ENCODE results near the genes TAS2R39, CASP2, CLCN1 and OR2A5.

- PRO-cap: no peak
- RAMPAGE, long total RNA: no peak
- RRBS: no CpG with 5 or more reads among the region's 3 CpGs
Measured at GRCh38 chr7:143014957-143015494, 11.9 kb downstream of the OR9A2 start.

DNA sequence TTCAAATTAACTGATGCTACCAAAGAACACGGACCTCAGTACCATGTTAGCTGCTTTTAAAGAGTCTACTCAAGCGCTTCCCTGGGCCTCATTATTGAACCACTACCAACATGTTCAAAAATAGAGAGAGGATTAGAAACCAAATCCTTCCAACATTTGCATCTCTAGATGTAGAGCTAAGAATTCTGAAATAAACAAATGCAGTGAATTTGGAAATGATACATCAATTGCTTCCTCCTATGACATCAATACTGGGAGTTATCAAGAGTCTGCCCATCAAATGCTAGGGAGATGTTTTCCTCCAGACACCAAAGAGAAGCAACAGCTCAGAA, at the start of gene TAS2R39:
Gene TAS2R39 (plus strand): TSS at position 281 of the 332 bp plus-strand sequence.
- PRO-cap: no peak
- RAMPAGE, long total RNA: no peak
- RRBS: no CpG with 5 or more reads among the region's 2 CpGs

- PRO-cap: no peak
- RAMPAGE, long total RNA: no peak
- RRBS: no CpG with 5 or more reads among the region's 10 CpGs
Measured at GRCh38 chr7:143268607-143269769, 5.7 kb downstream of the GSTK1 start.

DNA sequence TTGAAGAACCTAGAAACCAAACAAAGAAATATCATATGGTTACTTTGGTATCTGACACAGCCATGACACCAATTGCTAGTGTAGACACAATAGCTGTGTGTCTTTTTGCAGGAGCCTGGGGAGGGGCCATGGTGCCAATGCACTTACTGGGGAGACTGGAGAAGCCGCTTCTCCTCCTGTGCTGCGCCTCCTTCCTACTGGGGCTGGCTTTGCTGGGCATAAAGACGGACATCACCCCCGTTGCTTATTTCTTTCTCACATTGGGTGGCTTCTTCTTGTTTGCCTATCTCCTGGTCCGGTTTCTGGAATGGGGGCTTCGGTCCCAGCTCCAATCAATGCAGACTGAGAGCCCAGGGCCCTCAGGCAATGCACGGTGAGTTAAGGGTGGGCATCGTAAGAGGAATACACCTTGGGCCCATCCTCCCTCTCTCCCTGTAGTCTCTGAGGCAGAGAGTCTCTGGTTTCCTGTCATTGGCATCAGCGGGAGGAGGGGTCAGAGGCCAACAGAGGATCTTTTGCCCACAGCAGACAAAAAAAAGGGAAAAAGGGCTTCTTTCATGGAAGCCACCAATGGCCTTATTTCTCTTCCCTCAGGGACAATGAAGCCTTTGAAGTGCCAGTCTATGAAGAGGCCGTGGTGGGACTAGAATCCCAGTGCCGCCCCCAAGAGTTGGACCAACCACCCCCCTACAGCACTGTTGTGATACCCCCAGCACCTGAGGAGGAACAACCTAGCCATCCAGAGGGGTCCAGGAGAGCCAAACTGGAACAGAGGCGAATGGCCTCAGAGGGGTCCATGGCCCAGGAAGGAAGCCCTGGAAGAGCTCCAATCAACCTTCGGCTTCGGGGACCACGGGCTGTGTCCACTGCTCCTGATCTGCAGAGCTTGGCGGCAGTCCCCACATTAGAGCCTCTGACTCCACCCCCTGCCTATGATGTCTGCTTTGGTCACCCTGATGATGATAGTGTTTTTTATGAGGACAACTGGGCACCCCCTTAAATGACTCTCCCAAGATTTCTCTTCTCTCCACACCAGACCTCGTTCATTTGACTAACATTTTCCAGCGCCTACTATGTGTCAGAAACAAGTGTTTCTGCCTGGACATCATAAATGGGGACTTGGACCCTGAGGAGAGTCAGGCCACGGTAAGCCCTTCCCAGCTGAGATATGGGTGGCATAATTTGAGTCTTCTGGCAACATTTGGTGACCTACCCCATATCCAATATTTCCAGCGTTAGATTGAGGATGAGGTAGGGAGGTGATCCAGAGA, 1.5 kb downstream of the TMEM139 start:
- PRO-cap: no peak
- RAMPAGE, long total RNA: no peak
- RRBS: no CpG with 5 or more reads among the region's 20 CpGs

GRCh38 chr7:143287447-143287948, 653 bp upstream of the CASP2 start:
- PRO-cap: no peak
- RAMPAGE, long total RNA: no peak
- RRBS: 45% methylated on average over 5 of the region's 16 CpGs

GRCh38 chr7:143288132-143288497, at the start of gene CASP2:
Gene CASP2, plus strand, starts transcription at chr7:143288351.
- PRO-cap: bidirectional peak, plus-strand start at chr7:143288445, minus-strand start at chr7:143288007
- RAMPAGE, long total RNA: no peak
- RRBS: 0% methylated on average over 10 of the region's 42 CpGs

DNA sequence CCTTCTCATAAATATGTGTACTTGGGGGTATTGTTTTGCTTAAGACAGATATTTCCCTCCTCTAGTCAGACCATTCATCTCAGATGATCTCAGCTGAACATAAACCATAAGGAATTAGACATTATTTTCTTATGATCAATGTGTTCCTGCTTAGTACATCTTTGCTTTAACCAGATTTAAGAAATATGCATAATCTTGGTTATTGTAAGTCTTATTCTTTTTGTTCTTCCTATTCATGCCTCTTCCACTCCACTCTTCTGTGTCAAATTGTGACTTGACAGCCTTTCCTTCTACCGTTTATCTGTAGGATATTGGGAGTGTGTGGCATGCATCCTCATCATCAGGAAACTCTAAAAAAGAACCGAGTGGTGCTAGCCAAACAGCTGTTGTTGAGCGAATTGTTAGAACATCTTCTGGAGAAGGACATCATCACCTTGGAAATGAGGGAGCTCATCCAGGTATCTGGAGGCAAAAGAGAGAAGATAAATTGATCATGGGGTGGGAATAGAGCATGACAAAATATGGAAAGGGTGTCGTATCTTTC, 3.2 kb downstream of the CASP2 start:
- PRO-cap: no peak
- RAMPAGE, long total RNA: no peak
- RRBS: no CpG with 5 or more reads among the region's 4 CpGs

- PRO-cap: no peak
- RAMPAGE, long total RNA: no peak
- RRBS: no CpG with 5 or more reads among the region's 5 CpGs
Measured at GRCh38 chr7:143316007-143316215, at the start of gene CLCN1. Gene CLCN1, plus strand, starts transcription at chr7:143316111.

DNA sequence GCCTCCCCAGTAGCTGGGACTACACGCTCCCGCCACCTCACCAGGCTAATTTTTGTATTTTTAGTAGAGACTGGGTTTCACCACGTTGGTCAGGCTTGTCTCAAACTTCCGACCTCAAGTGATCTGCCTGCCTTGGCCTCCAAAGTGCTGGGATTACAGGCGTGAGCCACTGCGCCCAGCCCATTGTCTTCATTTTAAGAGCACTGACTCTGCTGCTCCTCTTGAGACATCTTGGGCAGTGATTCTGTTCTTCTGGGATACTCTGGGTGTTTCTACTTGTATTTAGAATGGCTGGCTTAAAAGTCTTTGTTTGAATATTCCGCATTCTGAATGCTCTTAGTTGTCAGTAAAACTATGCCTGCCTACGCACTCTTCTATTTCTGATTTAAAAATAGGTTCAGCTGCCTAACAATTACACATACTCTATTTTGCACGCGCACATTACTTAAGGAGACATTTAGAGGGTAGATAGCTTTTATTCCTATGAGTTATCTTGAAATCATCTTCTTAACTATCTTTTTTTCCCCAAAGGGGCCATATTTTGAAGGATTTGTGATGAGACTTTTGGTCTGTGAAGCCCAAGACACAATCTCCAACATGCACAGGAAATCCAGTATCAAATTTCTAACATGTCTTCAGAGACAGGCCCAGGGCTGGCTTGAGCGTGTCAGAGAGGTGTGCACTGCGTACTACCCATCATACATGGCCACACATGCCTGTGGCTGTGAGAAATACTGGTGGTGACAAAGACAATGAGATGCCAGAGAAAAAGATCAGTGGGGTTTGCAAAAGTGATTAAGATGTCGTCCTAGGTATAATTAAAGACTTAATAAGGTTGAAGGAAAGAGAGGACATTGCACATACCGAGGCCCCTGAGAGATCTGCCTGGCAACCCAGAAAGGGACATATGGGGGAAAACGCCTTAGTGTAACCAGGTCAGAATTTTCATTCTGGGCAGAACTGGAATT, 2.2 kb upstream of the ZYX start:
- PRO-cap: no peak
- RAMPAGE, long total RNA: no peak
- RRBS: no CpG with 5 or more reads among the region's 15 CpGs

DNA sequence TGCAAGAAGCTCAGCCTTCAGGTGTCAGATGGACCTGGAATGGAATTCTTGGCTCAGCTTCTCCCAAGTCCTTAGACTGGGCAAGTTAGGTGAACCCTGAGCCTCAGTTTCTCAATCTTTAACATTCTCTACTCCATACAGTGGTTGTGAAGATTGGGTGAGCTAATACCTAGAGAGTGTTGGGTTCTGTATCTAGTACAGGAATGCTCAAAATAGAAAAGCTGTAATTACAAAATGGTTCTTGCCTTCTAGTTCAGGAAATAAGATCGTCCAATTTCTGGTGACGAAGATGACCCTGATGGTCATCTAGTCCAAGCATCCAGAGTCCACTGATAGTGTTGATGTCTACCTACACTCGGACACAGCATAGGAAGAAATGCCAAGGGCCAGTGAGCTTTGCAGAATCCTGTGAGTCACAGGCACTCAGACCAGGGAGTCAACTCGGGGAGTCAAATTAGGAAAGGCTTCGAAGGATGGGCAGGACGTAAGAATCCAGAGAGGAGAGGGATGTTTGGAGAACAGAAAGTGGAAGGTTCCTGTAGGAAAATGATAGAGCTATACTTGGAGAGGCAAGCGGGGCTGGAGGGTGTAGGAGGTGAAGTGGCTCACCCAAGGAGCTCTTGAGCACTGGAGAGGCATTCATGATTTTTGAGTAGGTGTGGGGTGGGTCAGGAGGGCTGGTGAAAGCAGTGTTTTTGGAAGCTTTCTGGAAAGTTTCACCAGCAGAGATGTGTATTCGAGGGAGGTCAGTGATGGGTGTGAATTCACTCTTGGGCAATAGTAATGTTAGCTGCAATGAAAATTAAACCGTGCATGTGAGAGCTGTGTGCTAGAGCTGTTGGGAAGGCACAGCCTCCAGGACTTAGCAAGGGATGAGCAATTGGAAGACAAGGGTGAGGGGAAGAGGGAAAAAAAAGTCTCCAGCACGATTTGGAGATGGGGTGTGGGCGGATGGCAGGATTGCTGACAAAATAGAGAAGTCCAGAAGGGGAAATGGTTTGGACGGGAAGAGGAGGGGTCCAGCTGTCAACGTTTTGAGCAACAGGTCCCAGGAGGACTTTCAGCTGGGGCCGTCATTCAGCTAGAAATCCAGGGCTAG, 3.0 kb downstream of the ZYX start:
- PRO-cap: no peak
- RAMPAGE, long total RNA: no peak
- RRBS: no CpG with 5 or more reads among the region's 14 CpGs

- PRO-cap: no peak
- RAMPAGE, long total RNA: no peak
- RRBS: no CpG with 5 or more reads among the region's 3 CpGs
Measured at GRCh38 chr7:143409222-143409638, 574 bp upstream of the EPHA1 start.

DNA sequence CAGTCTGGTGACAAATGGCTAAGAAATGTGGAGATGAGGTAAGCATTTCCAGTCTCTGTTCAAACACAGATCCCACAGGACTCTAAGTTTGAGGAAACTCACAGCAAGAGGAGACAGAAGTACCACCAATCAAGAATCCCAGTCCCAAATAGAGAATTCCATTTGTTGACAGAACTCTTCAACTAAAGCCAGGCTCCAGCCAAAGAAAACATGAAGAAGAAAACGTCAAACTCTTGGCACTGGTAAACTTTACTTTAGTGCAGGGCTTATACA, 49.1 kb upstream of the CTAGE6 start:
- PRO-cap: no peak
- RAMPAGE, long total RNA: no peak
- RRBS: no CpG with 5 or more reads among the region's 1 CpG

DNA sequence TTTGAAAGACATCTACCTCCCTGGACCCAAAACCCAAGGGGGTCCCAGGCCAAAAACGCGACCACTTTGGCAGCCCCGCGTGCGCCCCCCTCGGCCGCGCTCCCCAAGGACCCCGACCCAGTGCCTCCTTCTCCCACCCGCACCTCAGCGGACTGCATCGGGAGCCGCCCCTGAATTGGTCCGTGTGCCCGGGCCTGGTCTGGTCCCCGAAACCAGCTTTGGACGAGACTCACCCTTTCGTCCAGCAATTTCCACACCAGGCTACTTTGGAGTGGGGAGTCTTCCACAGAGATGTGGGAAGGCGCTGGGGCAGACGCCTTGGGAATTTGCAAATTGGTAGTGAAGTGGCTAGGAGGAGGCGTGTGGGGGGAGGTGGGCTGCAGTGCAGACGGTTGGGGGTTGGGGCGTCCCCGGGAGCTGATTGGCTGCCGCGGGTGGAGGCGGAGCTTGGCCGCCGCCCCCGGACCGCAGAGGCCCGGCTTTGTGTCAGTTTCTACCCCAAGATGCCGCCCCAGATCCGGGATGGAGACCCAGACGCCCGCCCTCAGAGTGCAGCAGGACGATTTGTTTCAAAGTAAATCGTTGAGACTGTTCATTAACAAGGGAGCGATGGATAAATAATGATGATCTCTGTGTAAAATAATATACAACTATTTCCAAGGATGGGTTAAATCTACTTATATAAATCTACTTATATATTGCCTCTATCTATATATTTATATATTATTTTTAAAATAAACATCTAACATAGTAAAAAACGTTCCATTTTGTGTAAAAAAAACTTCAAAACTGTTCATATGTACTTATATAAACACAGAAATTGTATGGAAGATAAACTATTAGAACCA, 16.8 kb downstream of the TCAF1 start:
- PRO-cap: no peak
- RAMPAGE, long total RNA: no peak
- RRBS: 12% methylated on average over 9 of the region's 40 CpGs

- PRO-cap: no peak
- RAMPAGE, long total RNA: no peak
- RRBS: no CpG with 5 or more reads among the region's 6 CpGs
Measured at GRCh38 chr7:143885825-143886702, 15.9 kb downstream of the TCAF1 start.

- PRO-cap: no peak
- RAMPAGE, long total RNA: no peak
- RRBS: no CpG with 5 or more reads among the region's 6 CpGs
Measured at GRCh38 chr7:144004637-144005051, 4.5 kb downstream of the OR6B1 start.

DNA sequence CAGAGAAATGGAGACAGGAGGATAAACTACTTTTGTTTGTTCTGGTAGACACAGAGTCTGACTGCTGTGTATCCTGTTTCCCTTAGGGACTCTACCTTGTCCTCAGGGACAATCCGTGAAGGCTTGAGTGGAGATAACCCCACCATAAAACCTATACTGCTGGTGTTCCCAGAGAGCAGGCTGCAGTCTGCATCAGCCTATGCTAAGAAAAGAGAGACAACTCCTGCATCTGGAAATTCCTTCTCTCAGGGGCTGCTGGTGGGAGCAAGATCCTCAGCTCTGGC, at the start of gene OR2A5:
Gene OR2A5 (plus strand): TSS at position 179 of the 284 bp plus-strand sequence.
- PRO-cap: no peak
- RAMPAGE, long total RNA: no peak
- RRBS: no CpG with 5 or more reads among the region's 1 CpG

DNA sequence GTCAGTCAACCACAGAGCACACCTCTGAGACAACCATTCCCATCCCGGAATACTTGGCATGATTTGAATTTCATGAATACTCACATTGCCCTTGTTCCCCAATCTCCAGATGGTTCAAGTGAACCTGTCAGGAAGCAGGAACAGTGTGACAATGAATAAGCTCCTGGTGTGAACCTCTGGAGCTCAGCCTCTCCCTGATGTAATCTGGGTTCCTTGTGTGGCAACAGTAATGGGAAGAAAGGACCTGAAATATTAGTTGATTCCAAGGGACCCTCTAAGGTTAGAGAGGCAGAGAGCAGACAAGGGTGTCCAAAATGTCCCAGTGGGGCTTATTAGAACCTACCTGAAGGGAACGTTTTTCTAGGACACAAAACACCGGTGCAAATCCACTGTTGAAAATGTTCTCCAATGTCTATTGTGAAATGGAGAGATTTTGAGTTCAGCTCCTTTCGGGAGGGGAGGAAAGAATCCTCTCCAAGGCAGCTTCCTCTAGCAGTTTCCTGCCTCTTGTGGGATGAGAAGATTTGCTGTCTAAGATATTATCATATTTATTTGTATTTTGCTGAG, 8.4 kb downstream of the OR2A7 start:
- PRO-cap: no peak
- RAMPAGE, long total RNA: no peak
- RRBS: no CpG with 5 or more reads among the region's 4 CpGs

DNA sequence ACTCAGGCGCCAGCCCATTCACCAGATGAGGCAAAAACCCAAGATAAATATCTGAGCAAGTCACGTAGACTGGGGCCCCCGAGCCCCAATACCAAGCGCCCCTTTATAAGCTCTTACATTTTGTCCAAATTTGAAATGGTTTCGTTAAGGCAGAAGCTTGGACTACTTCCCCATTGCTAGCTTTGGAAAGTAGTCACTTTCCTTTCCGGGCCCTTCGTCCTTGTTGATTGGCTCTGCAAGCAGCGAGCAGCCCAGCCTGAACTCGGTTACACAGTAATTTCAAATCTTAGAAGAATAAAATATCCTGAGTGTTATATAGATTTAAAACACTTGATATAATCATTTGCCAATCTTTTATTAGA, 1.1 kb downstream of the TPK1 start:
- PRO-cap: no peak
- RAMPAGE, long total RNA: no peak
- RRBS: no CpG with 5 or more reads among the region's 9 CpGs

DNA sequence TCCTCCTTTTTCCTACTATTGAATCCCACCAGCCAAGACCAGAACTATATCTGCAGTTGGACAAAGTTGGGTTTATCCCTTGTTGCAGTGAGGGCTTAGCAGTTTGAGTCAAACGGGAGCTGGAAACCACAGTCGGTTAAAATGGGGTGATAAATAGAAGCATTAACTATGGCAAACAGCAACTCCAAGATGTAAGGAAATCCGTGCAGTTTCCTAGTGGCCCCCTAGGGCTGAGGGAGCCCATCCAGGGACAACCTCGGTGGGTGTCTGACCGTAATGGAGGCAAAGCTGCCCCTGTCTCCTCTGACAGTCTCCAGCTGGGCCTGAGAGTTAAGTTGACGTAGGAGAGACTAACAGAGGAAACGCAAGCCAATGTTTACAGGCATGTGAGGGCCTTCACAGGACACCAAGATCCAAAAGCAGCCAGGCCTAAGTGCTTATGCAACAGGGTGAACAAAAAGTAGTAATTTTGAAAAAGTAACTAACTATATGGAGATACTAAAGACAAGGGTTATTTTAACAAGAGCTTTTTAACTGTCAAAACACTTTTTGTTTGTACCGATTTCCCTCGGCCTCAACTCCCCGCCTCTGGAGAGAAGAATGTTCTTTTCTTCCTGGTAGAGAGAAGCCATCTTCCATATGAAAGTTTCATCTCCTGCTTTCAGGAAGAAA, 330.0 kb upstream of the C7orf33 start:
- PRO-cap: no peak
- RAMPAGE, long total RNA: no peak
- RRBS: no CpG with 5 or more reads among the region's 10 CpGs

GRCh38 chr7:148447319-148447655, 143.3 kb upstream of the C7orf33 start:
- PRO-cap: no peak
- RAMPAGE, long total RNA: no peak
- RRBS: no CpG with 5 or more reads among the region's 2 CpGs

Data from lung (tissue), 4 donors.